HTR-8/SVneo (cell line): ENCODE measurements around a stretch of chr7.

- RRBS, result no CpG with 5 or more reads among the region's 9 CpGs
These were observed 46.1 kb upstream of the RHEB start for GRCh38 chr7:151565645-151566305.

GRCh38 chr7:151629217-151629594, 109.5 kb upstream of the RHEB start:
- RRBS, result no CpG with 5 or more reads among the region's 10 CpGs

DNA sequence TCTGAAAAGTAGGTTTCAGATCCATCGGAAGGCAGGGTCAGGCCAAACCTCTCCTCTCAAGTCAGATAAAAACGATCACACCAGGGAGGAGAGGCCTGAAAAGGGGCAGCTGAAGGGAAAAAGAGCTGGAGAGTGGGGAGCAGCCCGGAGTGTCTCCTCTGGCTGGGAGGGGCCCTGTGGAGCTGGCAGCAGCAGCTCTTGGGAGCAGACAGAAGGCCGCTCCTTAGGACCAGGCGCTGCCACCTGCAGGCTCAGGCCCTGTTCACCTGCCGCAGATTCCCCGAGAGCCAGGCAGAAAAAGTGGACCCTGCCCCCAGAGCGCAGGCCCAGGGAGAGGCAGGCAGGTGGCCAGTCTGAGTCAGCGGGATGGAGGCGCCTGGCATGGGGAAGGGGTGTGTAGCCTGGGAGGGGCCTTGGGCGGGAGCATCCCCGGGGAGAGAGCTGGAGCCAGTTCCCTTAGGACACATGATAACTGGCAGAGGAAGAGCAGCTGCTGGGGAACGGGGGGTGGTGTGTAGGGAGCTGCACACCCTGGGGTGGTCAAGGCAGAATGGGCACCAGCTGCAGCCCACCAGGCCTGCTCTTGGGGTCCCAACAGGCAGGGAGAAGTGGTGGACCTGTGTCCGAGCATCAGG, 177.1 kb upstream of the RHEB start:
- RRBS, result no CpG with 5 or more reads among the region's 14 CpGs

- RRBS, result 3% methylated on average over 9 of the region's 20 CpGs
These were observed 149.1 kb downstream of the PRKAG2 start for GRCh38 chr7:151727588-151728380.

- RRBS, result no CpG with 5 or more reads among the region's 15 CpGs
These were observed 133.3 kb downstream of the PRKAG2 start for GRCh38 chr7:151743458-151744112.

DNA sequence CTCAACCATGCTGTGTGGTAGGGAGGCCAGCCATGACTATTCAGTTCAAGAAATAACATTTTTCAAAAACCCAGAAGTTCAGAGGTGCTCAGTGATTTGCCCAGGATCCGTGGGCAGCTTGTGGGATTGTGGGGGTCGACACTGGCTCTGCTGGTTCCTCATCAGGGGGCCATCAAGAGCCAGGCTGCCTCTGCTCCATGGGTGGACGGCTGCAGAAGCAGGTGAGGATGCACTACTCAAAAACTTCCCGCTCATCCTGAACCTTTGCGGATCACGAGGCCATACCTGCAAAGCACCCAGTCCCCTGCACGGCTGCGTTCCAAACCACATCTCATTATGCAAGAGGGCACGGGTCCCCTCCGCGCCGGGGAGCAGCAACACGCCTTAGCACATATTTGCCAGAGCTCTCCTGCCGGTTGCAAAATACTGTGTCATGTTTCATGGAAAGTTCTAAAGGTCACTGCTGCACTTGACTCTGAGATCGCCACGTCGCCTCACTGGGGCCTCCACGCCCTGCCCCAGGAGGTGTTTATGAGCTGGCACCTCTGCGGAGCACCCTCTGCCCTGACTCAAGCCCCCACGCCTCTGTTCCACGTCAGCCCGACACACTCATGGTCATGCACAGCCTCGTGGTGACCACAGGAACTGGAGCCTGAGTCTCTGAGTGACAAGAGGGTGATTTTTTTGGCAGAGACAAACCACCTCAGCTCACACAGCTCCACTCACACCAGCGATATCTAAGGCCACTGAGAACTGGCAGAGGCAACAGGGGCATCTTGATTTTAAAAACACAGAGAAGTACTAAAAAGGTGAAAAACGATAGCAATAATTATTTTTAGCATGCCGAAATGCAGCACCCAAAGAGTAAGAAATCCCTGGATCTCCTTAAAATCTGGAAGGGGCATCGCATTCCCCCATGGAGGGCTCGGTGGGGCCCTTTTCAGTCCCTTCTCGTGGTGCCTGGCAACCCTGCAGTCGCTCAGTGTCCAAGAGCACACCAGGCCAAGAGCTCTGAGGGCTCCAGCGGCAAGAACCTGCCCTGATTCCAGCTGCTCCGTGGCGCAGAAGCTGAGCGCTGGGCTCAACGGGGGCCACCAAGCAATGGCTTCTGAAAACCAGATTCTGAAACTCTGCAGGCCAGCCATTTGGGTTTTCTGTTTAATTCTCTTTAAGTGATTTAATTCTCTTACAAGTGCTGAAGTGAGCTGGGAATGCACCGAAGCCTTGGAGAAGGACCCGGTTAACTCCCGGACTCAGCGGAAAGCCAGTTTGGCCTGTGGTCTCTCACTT, 131.6 kb downstream of the PRKAG2 start:
- RRBS, result no CpG with 5 or more reads among the region's 39 CpGs

DNA sequence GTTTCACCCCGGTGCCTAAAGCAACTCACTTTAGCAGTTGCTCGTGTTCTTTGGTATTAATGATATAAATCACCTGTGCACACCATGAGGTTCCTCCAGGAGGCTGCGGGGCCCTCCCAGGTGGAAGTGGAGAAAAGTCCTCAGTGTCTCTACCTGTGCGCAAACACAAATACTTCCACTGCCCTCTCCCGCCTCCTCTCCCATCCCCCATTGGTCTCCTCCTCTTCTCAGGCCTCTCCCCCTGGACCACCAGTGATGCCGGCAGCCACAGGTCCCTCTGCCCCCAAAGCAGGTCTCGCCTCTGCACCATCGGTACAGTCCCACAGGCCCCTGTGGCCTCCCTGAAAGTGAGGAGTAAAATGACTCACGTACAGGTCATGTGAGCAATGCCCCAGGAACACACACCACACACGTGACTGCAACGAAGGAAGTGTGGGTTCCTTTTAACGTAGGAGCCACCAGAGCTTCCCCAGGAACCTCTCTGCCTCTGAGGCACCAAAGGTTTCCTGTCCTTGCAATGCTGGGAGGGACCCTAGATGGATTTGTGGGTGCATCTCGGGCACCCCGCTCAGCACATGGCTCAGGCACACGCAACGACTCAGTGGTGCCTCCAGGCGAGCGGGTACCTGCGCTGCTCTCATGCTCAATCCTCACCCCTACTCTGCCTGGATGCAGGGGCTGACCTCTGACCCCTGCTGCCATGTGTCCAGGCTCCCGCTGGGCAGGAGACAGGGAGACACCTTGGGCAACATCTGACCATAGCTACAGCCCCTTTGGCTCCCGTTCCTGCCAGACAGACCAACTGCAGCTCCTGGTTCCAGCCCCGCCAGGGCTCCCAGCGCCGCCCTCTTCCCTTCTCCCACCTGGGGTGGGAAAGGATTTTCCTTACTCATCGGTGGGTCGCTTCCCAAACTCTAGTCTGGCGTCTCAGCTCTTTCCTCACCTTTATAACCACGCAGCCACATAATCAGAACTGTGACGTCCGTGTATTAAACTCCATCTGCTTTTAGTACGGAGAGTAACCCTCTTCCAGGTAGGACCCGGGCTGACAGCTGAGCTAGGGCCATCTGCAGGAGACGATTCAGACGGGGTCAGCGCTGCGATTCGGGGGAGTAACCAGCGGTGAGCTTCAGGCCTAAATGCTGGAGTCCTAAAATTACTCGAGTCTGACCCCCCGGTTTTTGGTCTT, 120.7 kb downstream of the PRKAG2 start:
- RRBS, result 90% methylated on average over 2 of the region's 40 CpGs

GRCh38 chr7:151768991-151769887, 107.7 kb downstream of the PRKAG2 start:
- RRBS, result no CpG with 5 or more reads among the region's 12 CpGs

- RRBS, result 62% methylated on average over 3 of the region's 10 CpGs
These were observed 87.4 kb downstream of the PRKAG2 start for GRCh38 chr7:151789409-151789997.

- RRBS, result no CpG with 5 or more reads among the region's 8 CpGs
These were observed 48.9 kb downstream of the PRKAG2 start for GRCh38 chr7:151827896-151828555.

GRCh38 chr7:151855178-151855625, 21.7 kb downstream of the PRKAG2 start:
- RRBS, result no CpG with 5 or more reads among the region's 10 CpGs

GRCh38 chr7:151855639-151856265, 21.2 kb downstream of the PRKAG2 start:
- RRBS, result no CpG with 5 or more reads among the region's 6 CpGs

DNA sequence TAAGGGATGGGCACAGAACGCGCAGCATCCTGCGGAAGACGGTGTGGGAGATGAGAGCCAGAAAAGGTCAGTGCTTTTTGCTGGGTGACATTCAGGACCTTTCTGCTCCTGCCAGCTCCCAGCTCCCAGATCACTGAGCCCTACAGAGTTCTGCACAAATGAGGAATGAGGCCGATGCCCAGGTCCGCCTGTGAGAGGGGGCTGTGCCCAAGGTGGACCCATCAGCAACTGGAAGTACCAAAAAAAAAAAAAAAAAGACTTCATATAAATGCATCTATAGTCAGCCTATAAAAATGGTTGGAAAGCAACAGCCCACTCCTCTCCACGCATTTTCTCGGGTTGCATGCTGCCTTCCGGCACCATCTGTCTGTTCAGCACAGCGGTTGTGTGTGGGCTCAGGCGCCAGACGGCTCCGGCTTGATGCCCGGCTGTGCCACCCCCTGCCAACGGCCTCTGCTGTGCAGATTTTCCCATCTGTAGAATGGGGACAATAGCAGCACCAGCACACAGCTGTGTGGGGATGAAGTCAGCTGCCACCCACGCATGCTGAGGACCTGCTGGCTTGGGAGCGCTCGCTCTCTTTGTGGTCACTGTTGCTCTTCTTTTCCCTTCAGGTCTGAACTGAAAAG, 19.6 kb downstream of the PRKAG2 start:
- RRBS, result 89% methylated on average over 5 of the region's 18 CpGs

GRCh38 chr7:151895061-151895515, 18.2 kb upstream of the PRKAG2 start:
- RRBS, result no CpG with 5 or more reads among the region's 14 CpGs

GRCh38 chr7:152162938-152163584, 137.6 kb downstream of the GALNT11 start:
- RRBS, result no CpG with 5 or more reads among the region's 8 CpGs

- RRBS, result no CpG with 5 or more reads among the region's 4 CpGs
These were observed 141.6 kb downstream of the GALNT11 start for GRCh38 chr7:152166999-152167590.

GRCh38 chr7:152366741-152366992, 69.1 kb downstream of the KMT2C start:
- RRBS, result 10% methylated on average over 25 of the region's 30 CpGs

GRCh38 chr7:152409018-152409557, 26.7 kb downstream of the KMT2C start:
- RRBS, result no CpG with 5 or more reads among the region's 9 CpGs

GRCh38 chr7:152460419-152460883, 24.6 kb upstream of the KMT2C start:
- RRBS, result no CpG with 5 or more reads among the region's 6 CpGs

DNA sequence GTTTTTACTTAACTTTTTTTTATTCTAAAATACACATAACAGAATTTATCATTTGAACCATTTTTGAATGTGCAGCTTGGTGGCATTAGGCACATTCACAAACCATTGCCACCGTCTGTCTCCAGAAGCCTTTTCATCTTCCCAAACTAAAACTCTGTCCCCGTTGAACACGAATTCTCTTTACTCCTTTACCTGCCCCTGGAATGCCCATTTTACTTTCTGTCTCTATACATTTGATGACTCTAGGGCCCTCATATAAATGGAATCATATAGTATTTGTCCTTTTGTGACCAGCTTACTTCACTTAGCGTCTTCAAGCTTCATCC, 48.3 kb downstream of the ACTR3B start:
- RRBS, result no CpG with 5 or more reads among the region's 4 CpGs